Airway epithelial cell (primary cell): ENCODE measurements around a stretch of chr2.

DNA sequence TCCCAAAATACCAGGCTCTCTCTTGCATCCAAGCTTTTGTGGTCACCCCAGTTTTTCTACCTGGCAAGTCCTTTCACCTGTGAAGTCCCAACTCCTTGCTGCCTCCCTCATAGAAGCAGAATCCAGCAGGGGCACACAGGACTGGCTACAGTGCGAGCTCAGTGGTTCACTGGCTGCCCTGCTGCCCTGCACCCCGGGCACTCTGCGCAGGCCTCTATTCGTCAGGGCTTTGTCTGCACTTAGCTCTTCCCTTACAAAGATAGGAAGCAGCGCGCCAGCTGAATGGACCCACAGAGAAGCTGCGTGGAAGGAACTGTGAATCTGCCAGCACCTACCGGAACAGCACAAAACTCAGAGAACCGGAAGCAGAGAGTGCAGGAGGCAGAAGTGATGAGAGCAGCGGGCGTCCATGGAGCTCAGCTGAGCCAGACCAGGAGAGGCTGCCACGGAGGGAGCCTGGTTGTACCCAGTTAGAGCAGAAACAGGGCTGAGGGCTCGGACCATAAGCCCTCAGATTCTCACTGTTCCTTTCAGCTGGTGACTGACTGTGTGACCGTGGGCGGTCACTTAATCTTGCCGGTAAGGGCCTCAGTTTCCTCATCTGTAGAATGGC lies 884 bp upstream of the C2orf50 start:
- RAMPAGE, long total RNA, result no peak

DNA sequence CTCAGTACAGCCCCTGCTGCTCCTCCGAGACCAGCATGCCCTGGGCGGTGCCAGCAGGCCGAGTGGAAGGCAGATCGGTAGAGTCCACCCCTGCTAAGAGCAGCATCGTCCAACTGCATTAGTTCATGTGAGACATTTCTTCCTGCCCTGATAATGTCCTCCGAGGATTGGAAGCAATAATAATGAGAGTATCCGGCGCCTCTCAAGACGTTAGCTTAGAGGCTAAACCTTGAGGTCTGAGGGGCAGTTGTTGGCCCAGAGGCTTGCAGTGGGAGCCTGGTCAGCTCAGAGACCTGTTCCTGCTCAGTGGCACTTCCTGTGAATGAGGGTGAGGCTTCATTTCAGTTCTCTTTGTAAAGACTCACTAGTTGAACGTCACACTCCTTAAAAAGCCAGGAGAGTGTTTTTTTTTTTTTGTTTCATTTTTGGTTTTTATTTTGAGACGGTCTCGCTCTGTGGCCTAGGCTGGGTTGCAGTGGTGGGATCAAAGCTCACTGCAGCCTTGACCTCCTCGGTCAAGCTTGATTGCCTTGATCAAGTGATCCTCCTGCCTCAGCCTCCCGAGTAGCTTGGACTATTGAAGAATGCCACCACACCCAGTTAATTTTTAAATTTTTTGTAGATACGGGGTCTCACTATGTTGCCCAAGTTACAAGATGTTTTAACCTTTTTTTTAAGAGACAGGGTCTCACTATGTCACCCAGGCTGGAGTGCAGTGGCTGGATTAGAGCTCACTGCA lies 5.8 kb downstream of the SLC66A3 start:
- RAMPAGE, long total RNA, result no peak

GRCh38 chr2:11371471-11372065 lies 27.1 kb upstream of the ROCK2 start:
- RAMPAGE, long total RNA, result no peak

GRCh38 chr2:11386207-11386695 lies 41.8 kb upstream of the ROCK2 start:
- RAMPAGE, long total RNA, result no peak

DNA sequence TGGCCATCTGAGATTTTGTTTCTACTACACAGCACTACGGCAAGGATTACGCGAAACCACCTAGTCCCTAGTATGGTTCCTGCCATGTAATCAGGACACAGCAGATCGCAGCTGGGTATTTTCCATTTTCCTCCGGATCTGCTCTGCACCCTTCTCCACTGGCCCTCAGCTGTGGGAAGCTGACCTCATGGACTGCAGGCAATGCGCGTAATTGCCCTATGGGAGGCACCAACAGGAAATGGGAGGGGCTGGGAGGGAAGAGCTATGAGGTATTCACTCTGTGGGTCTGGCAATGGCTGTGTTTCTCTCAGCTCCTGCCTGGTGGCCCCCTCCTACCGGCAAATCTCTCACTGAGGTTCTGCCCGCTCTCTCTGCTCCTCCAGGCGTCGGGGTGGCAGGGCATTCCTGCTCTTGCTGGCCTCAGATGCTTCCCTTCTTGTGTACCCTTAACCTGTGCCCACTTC lies 59.3 kb upstream of the ROCK2 start:
- RAMPAGE, long total RNA, result no peak

- RAMPAGE, long total RNA, result no peak
These were observed 32.6 kb upstream of the E2F6 start for GRCh38 chr2:11498445-11499014.

DNA sequence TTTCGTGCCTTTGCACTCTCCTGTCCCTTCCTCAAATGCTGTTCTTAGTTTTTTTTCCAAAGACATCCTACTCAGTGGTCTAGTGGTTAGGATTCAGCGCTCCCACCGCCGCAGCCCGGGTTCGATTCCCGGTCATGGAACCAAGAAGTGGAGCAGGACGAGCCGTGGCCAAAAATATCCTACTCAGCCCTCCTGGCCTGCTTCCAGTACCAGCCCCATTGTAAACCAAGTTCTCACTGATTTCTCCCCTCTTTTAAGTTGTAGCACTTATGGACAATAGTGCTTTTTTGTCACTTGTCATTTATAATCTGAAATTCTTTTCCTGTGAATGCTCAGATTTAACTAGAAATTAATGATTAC lies 17.8 kb downstream of the GREB1 start:
- RAMPAGE, long total RNA, result no peak

DNA sequence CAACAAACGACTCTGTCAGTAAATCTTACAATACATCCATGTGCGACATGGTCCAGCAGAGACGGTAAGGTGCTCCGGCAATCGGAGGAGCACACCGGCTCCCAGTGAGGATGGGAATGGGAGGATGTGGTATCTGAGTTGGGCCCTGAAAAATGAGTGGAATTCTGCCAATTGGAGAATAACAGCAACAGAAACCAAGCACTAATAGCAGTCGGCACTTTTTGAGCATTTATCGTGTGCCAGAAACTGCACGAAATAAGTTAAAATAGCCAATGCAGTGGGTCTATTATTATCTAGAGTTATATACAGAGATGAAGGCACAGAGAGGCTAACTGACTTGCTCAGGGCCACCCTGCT lies 35.5 kb downstream of the GREB1 start:
- RAMPAGE, long total RNA, result no peak

GRCh38 chr2:11687827-11688696 lies 18.1 kb upstream of the NTSR2 start:
- RAMPAGE, long total RNA, result no peak

GRCh38 chr2:11753417-11754122 lies 7.1 kb downstream of the LPIN1 start:
- RAMPAGE, long total RNA, result no peak

GRCh38 chr2:11867035-11867411 lies 120.6 kb downstream of the LPIN1 start:
- RAMPAGE, long total RNA, result no peak

DNA sequence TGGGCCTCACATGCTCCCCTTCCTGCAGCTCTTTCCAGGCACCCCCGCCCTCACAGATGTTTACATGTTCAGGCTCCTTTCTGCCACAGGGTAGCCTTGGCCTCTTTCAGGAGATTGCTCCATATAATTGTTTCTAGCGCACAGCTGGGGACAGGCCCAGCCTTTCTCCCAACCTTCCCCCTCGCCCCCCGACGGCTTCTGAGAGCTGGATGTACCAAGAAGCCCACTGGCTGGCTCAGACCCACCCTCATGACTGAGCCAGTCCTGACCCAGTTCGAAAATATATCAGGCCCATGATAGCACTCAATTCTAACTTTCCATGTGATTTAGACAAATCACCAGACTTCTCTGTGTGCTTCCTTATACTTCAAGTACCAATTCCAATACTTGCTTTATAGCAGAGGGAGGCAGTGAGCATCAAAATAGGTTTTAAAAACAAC lies 288.2 kb upstream of the TRIB2 start:
- RAMPAGE, long total RNA, result no peak

DNA sequence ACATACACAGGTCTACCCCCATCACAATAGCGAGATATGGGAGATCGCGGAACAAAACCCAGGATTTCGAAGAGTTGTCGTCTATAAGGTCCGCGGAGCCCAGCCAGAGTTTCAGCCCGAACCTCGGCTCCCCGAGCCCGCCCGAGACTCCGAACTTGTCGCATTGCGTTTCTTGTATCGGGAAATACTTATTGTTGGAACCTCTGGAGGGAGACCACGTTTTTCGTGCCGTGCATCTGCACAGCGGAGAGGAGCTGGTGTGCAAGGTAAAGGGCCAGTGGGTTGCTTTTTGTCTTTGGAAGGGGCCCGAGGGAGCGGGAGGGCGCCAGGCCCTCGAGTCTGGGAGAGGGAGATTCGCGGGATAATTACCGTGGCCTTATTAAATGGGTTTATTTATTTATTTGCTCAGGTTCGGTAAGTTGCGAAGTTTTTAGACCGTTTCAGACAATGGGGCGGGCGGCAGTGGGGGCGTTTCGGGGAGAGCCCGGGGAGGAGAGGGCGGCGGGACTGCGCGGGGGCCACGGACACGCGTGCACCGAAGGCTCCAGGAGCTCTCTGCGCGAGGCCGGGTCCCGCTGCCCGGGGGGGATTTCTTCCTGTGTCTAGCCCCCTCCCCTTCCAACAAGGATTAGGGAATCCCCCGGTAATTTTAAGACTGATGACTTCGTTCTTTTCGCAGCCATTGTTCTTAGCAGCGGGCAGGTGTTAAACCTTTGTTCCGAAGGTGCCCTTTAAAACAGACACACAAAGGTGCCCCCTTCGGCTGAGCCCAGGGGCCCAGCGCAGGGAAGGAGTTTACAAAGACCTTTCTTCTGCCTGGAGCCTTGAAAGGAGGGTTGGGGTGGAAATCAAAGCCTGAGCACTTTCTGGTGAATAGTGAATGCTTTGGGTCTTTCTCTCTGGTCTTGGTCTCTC lies 1.8 kb downstream of the TRIB2 start:
- RAMPAGE, long total RNA, result no peak

DNA sequence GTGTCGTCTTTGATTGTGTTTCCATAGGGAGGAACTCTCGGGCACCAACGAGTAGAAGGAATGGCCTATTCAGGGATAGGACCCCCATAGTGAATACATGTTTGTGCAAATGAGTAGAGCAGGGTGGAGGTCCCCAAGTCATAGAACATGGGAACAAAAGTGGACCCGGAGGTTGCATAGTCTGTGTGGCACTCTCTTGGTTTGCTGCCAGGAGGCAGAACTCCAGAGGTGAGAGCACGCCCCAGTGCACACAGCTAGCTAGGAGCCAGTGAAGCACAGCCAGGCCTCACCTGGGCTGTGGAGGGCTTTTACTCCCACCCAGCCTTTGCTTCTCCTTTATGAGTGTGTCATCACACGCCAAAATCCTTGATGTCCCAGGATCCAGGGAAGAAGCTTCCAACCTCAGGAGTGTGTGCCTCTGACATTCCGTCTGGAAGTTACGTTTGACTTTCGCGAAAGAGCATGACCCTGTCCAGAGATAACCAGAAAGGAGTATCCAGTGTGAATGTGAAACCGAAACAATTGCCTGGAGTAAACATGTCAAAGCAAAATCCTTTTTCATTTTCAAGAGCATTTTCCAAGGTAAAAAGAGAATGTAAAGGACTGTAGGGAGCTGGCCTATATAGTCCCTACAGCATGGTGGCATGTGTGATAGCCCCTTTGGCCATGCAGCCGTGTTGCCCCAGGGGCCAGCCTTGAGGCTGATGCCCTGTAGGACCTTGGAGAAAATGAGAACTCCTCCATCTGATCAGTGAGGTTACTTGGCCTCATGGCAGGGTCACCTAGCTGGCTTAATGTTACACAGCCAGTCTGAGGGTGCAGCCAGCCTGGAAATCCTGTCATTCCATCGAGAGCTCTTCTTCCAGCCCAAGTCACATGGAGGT lies 8.7 kb downstream of the TRIB2 start:
- RAMPAGE, long total RNA, result no peak

- RAMPAGE, long total RNA, result no peak
These were observed 59.5 kb downstream of the TRIB2 start for GRCh38 chr2:12776322-12776642.

GRCh38 chr2:12824824-12824993 lies 108.0 kb downstream of the TRIB2 start:
- RAMPAGE, long total RNA, result no peak

DNA sequence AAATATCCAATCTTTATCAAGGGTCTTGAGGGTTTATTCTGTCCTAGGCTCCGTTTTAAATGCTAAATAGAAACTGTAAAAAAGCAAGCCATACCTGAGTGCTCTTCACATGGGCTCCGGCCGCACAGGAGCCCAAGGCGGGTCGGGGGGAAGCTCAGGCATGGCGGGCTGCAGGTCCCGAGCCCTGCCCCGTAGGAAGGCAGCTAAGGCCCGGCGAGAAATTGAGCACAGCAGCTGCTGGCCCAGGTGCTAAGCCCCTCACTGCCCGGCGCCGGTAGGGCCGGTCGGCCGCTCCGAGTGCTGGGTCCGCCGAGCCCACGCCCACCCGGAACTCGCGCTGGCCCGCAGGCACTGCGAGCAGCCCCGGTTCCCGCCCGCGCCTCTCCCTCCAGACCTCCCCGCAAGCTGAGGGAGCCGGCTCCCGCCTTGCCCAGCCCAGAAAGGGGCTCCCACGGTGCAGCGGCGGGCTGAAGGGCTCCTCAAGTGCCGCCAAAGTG lies 209.8 kb downstream of the TRIB2 start:
- RAMPAGE, long total RNA, result no peak

DNA sequence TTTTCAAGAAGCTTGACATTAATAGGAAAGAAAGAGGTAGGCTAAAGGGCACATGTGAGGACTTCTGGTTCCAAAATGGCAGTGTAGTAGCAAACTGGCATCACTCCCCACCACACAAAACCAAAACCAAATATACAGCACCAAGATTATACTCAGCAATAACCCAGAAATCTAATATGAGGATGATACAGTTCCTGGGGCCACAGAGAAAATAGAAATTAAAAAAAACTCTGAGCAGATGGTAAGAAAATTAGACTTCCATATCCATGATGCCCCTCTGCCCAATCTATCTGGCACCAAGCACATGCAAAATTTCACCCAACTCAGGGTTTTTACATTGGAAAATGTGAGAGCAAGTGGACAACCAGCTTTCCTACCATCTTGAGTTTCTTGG lies 206.5 kb downstream of the LRATD1 start:
- RAMPAGE, long total RNA, result no peak

- RAMPAGE, long total RNA, result no peak
These were observed 143.3 kb downstream of the DDX1 start for GRCh38 chr2:15734949-15735372.

- RAMPAGE, long total RNA, result no peak
These were observed 114.8 kb downstream of the CYRIA start for GRCh38 chr2:16550694-16551453.